Peritoneum (tissue), 1 donor: ENCODE data around the genes WDR48 and EIF1B.

DNA sequence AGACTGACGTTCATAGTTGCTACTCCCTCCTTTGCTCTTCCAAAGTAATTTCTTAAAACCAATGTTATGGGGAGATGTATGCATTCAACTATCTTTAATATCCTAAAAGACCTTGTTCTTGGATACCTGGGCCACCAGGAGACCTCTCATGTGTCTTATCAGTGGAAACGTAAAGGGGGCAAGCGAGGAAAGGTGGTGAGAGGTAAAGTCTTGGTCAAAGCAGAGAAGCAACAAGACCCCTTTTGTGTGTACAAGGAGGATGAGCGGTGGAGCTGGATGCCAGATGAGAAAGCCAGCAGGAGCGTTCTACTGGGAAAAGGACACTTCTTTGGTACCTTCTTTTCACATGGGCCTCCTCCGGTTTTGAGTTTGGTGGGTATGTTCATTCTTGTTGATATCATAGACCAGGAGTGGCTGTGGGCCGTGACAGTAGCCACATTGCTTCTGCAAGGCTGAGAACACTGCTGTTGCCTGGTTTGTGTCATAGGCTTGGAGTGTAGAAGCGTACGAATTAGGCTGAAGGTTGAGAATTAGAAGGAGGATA is 47.0 kb upstream of the VILL start:
- PRO-cap = no peak

GRCh38 chr3:37962777-37963605 is 27.6 kb upstream of the VILL start:
- PRO-cap = no peak

DNA sequence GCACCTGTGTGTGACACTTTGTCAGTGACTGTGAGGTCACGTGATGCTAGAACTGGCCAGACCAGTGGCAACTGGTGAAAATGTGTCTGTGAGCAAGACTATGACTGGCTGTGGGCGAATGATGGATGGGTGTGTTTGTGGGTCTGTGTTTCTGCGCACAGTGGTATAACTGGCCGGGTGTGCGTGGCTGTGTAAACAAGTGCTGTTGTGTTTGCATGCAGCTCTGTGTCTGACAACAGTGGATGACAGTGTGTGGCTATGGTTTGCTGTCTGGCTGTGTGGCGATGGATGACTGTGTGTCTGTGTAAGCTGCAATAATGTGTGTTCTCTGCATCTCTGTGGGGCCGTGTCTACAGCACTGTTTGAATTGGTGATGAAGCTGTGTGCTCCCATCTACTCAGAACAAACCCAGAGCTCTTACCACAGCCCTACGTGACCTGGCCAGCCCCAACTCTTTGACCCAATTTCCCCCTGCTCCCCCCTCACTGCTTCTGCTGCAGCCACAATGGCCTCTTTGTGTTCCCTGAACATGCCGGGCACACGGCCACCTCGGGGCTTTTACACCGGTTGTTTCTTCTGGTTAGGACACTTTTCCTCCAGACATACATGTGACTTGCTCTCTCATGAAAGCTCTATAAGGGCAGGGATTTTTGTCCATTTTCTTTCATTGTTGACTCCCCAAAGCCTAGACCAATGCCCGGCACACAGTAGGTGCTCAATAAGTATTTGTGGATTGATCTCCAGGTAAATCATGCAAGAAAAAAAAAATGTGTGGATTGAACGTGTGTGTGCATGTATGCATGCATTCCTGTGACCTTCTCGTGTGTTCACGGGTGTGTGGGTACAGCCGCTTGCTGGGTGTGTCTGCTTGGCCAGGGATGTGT is 14.5 kb downstream of the VILL start:
- PRO-cap = no peak

DNA sequence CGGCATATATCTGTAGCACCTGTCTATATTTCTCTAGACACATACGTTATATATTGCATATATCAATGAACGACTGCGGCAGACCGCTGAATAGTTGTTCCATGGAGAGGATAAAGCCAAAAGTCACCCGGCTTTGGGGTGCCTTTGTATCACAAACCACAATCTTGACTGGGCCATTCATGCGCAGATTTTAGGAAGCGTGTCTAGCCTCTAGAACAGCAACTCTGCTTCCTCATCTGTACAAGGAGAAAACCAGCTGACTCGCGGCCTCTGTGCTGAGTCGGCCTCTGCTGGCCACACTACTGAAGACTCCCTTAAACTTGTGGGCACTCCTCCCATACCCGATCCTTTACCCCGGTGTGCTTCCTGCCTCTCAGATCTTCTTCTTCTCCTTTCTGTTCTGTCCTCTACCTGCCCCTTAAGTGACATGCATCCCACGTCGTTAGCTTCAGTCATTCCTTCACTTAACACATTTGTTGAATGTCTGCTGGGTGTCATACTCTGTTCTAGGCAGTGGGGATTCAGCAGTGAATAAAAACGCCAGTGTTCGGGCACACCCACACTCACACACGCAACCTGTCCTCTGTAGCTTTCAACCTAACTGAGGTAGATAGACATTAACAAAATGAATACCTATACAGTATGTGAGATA is 966 bp downstream of the DLEC1 start:
- PRO-cap = no peak

DNA sequence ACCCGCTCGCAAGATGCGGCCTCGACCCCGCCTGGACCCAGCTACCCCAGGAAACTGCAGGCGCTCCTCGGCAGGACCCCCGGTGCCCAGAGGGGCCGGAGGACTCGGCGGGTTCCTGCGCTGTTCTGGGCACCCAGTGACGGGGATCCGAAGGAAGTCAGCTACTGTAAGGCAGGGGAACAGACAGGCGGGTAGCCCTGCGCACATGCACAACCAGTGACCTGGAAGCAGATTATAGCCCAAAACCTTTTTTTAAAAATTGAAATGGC is 478 bp downstream of the XYLB start:
- PRO-cap = no peak

- PRO-cap = no peak
Measured at GRCh38 chr3:38347398-38347878, 853 bp downstream of the XYLB start.

GRCh38 chr3:38506694-38507673 is 10.8 kb downstream of the EXOG start:
- PRO-cap = no peak

- PRO-cap = bidirectional peak, plus-strand start at chr3:39052045, minus-strand start at chr3:39051941
Measured at GRCh38 chr3:39051581-39052648, at the start of gene WDR48. Gene WDR48, plus strand, starts transcription at chr3:39052016.

DNA sequence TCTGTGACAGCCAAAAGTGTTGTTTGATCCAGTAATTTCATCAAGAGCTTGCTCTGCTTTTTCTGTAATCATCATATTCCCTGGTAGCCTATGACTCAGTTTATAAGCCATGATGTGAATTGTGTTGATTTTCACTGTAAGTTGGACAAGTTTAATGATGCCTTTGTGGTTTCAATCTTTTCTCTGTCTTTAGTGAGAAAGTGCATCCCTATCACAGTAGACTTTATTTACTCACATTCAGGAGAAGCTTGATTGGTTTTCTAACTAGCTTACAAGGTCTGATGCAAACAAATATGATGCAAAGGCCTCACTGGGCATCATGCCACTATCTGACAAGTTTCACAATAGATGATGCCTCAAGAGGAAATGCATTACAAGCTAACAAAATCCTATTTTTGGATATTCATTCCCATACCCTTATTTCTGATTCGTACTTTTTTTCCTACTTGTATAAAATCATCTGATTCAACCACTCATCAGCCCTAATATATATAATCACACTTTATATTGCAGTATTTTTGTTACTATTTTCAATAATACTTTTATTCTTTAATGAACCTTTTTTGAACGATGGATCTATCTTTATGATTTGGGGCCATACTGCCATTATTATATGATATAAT is 13.8 kb upstream of the CSRNP1 start:
- PRO-cap = no peak

DNA sequence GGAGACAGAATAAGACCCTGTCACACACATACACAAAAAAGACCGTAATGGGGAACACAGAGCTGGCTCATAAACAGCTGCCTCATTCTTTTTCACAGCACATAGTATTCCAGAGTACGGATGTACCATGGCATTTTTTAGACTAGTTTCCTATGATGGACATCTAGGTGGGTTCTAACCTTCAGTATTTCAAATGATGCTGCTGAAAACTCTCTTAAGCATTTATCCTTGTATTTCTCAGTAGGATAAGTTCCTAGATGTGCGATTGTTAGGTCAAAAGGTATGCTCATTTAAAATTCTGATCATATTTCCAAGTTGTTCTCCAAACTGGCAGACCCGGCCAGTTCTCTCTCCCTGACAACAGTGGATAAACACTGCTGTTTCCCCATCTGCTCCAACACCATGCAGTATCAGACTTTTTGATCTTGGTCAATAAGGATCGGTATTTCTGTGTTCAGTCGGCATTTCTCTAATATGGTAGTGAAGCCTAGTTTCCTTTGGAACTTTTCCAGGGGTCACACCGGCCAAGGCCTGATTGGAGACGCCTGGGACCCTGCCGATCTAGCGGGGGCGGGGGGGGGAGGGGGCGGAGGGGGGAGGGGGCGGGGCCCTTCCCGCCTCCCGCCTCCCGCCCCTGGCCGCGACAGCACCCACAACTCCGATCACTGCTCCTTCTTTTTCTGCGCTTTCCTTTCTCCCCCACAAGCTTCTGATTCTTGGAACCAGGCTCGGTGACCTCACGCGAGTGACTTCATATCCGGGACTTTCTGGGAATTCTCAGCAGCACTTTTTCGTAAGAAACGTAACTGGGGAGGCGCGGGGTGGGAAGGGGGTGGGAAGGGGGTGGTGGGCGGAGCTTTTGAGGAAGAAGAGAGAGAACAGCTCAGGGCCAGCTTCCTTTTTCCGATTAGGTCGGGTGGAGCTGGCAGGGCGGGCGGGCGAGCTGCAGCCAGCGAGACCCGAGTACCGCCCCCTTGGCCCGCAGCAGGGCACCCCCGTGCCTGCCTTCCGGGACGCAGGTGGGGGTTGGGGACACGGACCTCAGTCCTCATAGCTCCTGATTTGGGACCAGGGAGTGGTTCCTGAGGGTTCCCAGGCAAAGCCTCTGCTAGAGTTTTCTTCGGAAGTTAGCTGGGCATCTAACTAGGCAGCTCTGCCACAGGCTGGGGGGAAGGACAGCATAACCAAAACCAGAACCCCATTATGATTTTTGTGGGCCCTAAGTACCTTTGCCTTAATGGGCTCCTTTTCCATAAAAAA is 14.8 kb downstream of the XIRP1 start:
- PRO-cap = bidirectional peak, plus-strand start at position 906 of the sequence, minus-strand start at position 667 of the sequence

- PRO-cap = no peak
Measured at GRCh38 chr3:39180426-39181305, 11.7 kb downstream of the XIRP1 start.

DNA sequence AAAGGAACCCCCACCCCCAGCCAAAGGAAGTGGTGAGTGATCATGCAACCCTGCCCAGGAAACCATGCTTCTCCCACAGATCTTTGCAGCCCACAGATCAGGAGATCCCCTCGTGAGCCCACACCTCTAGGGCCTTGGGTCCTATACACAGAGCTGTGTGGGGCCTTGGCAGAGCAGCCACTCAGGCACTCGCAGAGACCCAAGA is 21.6 kb upstream of the SLC25A38 start:
- PRO-cap = no peak

GRCh38 chr3:39407269-39408512 is 1.2 kb downstream of the RPSA start:
- PRO-cap = no peak

GRCh38 chr3:39506162-39506844 is 38.8 kb downstream of the MOBP start:
- PRO-cap = no peak

DNA sequence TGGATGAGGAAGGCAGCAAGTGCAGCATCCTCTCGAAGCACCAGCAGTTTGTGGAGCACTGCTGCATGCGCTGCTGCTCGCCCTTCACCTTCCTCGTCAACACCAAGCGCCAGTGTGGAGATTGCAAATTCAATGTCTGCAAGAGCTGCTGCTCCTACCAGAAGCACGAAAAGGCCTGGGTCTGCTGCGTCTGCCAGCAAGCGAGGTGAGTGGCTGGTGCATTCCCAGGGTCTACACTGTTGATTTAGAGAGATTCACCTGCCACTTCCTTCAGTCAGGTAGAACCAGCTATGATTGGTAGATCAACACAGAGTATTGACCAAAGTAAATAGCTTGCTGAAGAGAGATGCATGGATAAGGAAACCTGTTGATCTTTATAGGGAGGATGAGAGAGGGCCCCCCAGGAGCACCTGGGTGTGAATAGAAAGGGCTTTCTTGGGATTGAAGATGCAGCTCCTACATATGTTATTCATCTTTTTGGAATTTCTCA is 234.7 kb downstream of the MYRIP start:
- PRO-cap = no peak

DNA sequence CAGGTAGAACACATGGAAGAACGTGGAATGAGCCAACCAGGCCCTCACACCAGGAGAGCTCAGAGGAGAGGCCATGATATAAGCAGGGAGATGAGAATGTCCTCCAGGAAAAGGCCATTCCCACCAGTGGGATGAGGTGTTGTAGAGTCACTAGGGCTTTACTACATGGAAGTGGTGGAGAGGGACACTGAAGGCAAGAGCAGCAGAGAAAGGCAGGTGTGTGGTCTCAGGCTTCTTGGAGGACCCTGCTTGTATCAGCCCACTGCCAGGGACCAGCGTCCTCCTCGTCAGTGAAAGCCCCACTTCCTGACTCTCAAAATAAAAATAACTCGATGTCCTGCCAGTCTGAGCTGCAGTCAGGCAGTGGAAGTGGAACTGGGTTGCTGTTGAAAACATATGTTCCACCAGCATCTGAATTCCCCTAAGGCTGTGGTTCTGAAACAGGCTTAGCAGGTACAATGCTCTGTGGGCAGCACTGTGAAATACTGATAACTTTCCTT is 121.7 kb upstream of the EIF1B start:
- PRO-cap = no peak

DNA sequence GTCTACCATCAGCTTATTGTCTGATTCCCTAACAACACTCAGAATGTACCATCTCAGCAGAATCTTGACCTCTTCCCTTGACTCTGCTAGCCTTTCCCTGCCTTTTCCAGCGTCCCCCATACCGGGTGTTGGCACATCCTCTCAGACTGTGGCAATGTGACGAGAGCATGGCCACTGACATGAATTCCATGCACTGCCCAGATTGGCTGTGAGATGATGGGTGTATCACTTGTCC is 60.4 kb upstream of the EIF1B start:
- PRO-cap = no peak

DNA sequence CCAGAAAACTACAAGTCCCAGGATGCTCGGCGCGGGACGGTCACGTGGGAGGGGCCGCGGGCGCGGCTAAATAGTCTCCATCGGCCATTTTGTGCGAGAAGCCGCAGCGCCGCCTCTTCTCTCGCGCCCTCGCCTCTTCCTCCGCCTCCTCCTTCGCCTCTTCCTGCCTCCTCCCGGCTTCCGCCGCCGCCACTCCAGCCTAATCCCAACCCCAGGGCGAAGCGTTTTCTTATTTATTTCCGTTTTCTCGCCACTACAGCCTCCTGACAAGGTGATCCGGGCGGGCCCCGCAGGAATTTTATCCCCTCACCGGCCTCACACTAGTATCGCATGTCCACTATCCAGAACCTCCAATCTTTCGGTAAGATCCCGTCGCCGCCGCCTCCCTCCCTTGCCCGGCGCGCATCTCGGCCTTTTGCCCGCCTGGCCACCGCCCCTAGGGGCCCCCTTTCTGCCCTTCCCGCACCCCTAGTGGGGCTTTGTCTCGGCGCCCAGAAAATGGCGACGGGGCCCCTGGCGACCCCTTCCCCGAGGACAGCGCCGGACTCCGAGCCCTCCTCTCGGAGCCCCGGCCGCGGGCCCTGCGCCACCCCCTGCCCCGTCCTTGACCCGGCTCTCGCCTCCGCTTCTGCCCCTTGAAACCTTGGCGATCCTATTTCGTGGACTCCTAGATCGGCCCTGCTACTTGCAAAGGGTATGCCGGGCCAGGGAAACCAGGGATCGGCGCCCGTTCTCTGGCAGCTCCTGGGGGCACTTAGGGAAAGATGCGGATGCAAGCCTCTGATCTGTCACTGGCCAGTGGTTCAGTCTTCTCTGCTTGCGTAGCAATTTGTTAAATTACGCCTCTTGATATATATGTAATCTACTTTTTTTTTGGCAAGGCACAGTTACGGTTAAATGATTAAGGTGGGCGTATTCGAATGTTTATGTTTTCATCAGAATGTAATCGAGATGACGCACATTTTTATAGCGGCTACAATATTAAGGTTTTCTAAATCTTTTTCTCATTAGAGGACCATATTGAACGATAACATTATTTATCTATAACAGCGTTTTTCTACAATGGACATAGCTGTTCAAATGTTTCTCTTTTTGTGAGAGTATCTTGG is at the start of gene EIF1B:
Gene EIF1B, plus strand, starts transcription at position 96 of the 1,109 bp plus-strand sequence.
- PRO-cap = bidirectional peak, plus-strand start at position 96 of the sequence, minus-strand start outside the sequence

- PRO-cap = no peak
Measured at GRCh38 chr3:40533474-40533904, 8.7 kb downstream of the ZNF621 start.

DNA sequence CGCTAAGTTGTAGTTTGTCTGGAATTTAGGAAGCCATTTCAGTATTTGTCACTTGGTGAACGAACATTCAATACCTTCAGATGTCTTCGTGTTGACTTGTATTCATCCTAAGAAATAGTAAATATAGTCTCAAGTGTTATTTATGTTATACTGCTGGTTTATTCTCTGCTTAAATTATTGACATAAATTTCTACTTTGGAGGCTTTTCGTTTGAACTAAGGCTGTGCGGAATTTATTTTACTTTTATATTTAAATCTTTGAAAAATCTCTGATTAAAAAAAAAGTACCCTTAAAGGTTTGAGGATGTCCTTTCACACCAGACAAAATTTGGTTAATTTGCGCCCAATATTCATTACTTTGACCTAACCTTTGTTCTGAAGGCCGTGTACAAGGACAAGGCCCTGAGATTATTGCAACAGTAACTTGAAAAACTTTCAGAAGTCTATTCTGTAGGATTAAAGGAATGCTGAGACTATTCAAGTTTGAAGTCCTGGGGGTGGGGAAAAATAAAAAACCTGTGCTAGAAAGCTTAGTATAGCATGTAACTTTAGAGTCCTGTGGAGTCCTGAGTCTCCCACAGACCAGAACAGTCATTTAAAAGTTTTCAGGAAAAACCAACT is 1.9 kb downstream of the CTNNB1 start:
- PRO-cap = no peak